Sternocleidomastoid (tissue), 1 donor: ENCODE measurements around a stretch of chr15.

- PRO-cap: no peak
Observed at GRCh38 chr15:91864498-91865251, 11.2 kb downstream of the SLCO3A1 start.

- PRO-cap: no peak
Observed at GRCh38 chr15:91942557-91942983, 89.1 kb downstream of the SLCO3A1 start.

- PRO-cap: no peak
Observed at GRCh38 chr15:92101590-92102160, 248.2 kb downstream of the SLCO3A1 start.

- PRO-cap: no peak
Observed at GRCh38 chr15:92170119-92170408, 223.6 kb upstream of the ST8SIA2 start.

DNA sequence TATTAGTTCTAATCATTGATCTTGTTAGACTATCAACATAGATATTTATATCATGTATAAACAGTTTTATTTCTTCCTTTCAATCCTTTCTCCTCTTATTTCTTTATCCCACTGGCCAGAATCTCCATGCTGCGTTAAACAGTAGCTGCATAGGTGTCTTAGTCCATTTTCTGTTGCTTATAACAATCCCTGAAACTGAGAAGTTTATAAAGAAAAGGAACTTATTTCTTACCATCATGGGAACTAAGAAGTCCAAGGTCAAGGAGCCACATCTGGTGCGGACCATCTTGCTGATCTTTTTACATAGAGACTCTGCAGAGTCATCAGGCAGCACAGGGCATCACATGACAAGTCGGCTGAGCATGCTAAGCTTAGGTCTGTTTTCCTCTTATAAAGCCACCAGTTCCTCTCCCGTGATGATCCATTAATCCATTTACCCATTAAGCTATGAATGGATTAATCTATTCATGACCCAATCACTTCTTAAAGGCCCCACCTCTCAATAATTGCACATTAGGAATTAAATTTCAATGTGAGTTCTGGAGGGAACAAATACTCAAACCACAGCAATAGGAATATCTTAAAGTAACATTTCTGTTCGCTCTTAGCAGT, 22.4 kb upstream of the FAM174B start:
- PRO-cap: no peak

DNA sequence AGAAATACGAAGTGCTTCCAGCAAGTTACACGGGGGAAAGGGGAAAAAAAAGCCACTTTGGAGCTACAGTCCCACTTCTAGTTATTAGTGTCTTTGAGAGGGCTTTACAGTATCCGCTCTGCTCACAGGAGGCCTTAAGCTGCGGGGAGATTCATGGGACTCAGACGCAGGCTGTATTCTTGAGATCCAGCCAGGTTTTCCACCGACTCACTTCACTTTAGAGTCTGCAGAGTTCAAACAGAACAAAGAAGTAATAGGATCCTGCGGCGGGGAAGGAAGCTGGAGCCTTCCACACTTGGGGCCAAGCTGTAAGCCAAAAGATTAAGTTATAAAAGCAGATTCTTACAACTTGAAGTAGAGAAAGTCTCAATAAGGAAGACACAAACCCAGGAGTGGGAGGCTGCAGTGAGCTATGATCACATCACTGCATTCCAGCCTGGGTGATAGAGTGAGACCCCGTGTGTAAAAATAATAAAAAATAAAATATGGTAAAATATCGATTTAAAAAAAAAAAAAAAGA, 60.2 kb upstream of the FAM174B start:
- PRO-cap: no peak

GRCh38 chr15:92810449-92811057, 89.6 kb upstream of the CHD2 start:
- PRO-cap: bidirectional peak, plus-strand start at chr15:92810833, minus-strand start at chr15:92810843

DNA sequence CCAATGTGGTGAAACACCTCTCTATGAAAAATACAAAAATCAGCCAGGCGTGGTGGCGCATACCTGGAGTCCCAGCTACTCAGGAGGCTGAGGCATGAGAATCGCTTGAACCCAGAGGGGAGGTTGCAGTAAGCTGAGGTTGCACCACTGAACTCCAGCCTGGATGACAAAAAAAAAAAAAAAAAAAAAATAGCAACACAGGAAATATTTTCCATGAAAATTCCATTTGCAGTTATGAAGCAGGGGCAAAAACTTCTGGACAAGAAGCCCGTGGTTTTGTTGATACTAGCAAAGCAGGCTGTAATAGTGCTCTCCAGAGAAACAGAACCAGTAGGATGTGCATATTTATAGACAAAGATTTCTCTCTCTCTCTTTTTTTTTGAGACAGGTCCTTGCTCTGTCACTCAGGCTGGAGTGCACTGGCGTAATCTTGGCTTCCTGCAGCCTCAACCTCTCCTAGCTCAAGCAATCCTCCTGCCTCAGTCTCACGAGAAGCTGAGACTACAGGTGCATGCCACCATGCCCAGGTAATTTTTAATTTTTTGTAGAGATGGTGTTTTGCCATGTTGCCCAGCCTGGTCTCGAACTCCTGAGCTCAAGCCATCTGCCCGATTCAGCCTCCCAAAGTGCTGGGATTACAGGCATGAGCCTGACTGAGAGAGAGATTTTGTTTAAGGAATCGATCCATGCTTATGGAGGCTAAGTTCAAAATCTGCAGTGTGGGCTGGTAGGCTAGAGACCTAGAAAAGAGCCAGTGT, 67.1 kb upstream of the CHD2 start:
- PRO-cap: unidirectional peak, minus-strand start at position 322 of the sequence

GRCh38 chr15:92882487-92883110, 17.5 kb upstream of the CHD2 start:
- PRO-cap: bidirectional peak, plus-strand start at chr15:92882829, minus-strand start at chr15:92882386

GRCh38 chr15:92897964-92898433, 2.1 kb upstream of the CHD2 start:
- PRO-cap: no peak

DNA sequence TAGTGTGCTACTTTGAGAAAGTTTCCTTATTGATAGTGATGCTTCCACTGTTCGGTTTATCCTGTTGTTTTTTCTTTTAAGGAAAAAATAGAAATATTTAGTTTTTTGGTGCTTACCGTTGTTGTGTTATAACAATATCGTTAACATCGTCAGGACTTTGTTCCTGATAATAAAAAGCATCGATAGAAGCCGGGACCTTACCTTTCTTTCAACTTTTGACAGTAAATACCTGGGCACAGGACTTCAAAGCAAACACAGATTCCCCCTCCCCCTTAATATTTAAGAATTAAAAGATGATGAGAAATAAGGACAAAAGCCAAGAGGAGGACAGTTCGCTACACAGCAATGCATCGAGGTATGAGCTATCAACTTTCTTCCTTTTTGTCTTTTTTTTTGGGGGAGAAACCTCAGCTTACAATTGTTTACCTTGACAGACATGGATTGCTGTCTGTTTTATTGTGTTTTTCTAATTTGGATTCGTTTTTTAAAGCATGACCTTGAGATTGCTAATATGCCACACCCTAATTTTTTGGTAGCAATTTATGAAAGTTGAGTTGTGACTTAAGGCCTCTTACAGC, 910 bp downstream of the CHD2 start:
- PRO-cap: no peak

DNA sequence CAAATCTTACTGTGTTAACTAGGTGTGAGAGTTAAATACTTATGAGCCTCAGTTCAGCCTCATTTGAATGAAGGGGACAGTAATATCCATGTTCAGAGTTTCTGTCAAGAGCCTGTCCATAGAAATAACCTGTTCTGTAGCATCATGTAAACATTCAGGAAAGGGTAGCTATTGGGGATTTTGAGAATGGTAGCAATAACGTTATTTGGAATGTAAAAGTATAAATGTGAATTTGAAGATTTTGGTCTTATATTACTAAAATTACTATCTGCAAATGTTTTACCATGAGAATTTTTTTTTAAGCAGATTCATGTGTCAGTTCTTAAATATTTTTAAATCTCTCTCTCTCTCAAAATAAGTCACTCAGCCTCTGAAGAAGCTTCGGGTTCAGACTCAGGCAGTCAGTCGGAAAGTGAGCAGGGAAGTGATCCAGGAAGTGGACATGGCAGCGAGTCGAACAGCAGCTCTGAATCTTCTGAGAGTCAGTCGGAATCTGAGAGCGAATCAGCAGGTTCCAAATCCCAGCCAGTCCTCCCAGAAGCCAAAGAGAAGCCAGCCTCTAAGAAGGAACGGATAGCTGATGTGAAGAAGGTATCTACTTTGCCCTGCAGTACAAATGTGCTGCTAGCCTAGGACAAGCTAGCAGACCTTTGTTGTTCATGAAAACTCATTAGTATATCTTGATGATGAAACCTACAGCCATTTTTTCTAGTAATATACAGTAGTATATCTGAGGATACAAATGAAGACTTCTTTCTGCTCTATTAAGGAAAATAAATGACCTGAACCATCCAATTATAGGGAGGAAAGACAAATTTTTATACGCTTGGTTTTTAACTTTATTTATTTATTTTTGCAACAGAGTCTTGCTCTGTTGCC, 24.1 kb downstream of the CHD2 start:
- PRO-cap: no peak

DNA sequence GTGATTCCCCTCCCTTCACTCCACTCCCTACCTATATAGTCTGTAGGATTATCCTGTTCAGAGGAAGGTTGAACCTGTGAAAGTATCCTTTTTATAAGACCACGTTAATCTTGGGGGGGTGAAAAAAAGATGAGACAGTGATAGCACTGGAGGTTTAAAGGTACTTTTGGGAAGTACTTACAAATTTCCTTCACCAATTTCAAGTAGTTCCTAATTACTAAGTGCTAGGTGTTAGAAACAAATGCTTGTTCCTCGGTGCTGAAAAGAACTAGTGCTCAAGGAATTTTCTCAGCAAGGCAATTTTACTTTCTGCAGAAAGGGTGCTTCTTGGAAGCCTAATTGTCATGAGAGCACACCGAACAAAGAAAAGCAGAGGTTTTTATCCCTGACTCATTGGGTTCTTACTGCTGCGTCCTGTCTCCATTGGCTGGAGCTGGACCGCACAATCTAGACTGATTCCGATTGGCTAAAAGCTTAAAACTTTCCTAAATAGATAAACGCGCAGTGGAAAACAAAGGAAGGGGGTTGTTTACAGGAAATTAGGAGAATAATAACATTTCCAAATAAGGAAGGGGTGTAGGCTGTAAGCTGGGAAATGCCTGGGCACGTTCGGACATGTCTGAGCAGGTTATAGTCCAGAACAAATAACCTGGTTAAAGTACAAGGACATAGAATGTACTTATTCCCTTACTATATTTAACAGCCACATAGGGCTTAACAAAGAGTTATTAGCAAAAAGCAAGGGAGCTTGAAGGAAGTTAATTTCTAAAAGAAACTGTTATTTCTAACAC, 49.6 kb downstream of the CHD2 start:
- PRO-cap: no peak

GRCh38 chr15:92997159-92997594, 91.8 kb downstream of the RGMA start:
- PRO-cap: no peak

DNA sequence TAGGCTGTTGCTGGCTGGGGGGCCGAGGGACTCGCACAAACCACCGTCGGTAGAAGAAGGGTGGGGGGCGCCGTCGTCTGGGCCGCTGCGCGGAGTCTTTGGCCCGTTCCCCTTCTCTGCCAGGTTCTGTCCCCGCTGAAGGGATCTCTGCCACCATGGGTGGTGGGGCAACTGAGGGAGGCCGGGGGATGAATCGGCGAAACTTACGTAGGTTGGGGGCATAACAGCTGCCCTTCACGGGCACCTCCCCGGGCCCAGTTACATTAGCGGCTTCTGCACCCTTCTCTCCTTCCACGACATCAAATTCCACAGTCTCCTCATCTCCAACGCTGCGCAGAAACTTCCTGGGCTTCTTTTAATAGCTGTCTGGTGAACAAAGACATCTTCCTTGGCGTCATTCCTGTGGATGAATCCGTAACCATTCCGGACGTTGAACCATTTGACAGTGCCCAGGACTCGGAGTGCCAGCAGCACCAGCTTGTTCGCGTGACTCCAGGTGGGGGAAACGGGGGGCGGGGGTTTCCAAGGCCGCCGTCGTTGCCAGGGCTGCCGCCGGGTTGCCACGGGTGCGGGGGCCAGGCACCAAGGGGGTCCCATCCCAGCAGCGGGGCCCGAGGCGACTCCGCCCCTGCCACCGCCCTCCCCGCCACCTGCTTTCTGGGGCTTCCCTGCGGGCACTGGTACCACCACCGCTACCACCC, 23.0 kb downstream of the RGMA start:
- PRO-cap: no peak

DNA sequence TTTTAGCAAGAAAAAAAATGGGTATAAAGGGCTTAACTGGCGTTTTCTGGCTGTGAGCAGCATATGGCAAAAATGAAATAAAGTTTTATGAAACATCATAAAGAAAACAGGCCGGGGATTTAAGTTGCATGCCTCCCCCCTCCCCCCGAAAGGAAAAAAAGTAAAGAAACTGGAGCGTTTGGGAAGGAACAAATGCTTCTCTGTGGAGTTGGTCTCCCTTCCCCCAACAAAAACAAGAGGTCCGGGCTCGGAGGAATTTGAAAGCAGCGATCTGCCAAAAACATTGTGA, 17.1 kb downstream of the RGMA start:
- PRO-cap: no peak

DNA sequence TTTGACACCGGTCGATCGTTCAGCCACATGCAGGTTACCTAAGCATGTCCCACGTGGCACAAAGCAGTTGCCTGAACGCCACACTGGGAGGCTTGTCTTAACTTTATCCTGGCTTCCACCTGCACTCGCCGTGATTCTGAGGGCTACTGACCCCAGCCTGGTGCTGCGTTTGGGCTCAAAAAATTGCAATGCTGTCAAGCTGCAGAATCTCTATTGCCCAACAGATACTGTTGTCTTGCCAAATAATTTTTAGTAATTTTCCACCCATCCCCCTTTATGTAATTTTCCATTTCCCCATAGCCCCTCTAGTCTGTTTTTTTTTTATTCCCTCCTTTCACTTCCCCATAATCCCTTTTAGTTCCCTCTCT, 158.6 kb upstream of the RGMA start:
- PRO-cap: no peak

- PRO-cap: no peak
Observed at GRCh38 chr15:93554690-93555049, 465.7 kb upstream of the RGMA start.

GRCh38 chr15:93614731-93615214, 525.8 kb upstream of the RGMA start:
- PRO-cap: no peak

GRCh38 chr15:94119229-94119883, 112.0 kb upstream of the MCTP2 start:
- PRO-cap: no peak